ENCODE measurements around a stretch of chr2.

GRCh38 chr2:105037716-105037946, 238 bp upstream of the MRPS9 start:
- PRO-cap, result bidirectional peak, plus-strand start at chr2:105038061, minus-strand start at chr2:105037896

GRCh38 chr2:105107825-105108024, 69.9 kb downstream of the MRPS9 start:
- PRO-cap, result no peak

- PRO-cap, result no peak
Measured at GRCh38 chr2:105356300-105357338, 19.3 kb downstream of the C2orf49 start.

- PRO-cap, result no peak
Measured at GRCh38 chr2:105428514-105429065, 29.7 kb upstream of the FHL2 start.

DNA sequence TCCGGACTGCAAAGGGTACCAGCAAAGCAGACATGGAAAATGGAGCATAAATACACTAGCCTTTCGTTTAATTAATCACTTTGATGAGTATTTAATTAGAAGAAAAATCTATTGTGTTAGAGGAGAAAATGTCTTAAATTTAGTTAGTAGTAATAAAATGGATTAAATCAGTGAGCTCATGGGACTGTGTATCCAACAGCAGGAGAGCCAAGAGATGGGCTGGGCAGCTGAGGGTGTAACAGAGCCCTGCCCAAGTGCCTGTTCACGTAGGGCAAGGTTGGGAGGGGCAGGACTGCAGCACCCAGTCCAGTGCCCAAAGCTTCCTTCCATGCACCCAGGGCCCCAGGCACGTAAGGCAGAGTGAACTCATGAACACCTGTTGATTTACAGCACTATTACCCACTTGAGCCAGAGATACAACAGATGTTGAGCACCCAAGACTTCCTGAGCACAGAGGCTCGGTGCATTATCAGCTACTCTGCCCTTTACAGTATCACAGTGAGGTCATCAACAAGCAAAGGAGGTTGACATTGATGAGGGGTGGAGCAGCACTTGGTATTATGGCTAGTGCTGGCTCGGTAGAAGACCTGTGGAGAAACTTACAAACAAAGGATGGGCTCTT, 50.2 kb upstream of the FHL2 start:
- PRO-cap, result no peak

DNA sequence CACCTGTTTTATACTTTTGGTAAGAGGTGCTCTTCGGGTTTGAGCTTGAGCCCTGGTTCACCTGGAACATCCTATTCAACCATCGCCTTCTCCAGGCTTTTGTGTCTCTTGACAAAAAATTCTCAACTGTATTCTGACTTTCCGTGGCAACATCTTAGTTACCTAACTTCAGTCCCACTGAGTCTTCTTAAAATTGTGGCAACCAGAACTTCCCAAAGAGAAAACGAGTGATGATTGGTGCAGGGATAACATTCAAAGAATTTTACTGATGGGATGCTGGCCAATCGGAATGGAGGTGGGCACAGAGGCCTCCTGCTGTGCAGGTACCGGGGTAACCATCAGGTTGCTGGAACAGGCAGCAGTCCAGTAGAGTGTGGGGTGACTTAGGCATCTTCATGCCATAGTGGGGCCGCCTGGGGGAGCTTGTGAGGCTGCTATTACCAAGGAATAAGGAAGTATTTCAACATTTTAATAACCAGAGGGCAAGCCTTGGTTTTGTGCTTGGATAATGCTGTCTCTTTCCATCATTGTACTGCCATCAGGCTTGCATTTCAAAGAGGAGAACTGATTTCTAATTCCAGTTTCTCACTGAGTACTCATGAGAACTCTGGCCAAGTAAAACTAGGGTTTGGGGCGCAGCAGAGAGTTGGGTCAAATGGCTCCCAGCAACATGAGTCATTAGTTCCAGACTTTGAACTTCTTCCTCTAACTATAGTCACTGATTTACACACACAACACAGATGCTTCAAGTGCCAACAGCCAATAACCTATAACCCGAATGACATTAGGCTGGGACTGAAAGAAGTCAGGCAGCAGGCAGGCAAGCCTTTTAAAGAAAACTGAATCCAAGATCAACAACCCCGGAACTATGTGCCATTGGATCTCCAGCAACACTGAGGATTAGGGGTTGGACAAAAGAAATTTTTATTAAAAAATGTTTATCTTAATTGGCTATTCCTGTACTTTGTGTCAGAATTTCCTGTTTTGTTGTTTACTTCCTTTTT, 56.0 kb upstream of the FHL2 start:
- PRO-cap, result no peak

GRCh38 chr2:105460092-105460908, 61.4 kb upstream of the FHL2 start:
- PRO-cap, result no peak

GRCh38 chr2:105467919-105468917, 69.4 kb upstream of the FHL2 start:
- PRO-cap, result no peak

DNA sequence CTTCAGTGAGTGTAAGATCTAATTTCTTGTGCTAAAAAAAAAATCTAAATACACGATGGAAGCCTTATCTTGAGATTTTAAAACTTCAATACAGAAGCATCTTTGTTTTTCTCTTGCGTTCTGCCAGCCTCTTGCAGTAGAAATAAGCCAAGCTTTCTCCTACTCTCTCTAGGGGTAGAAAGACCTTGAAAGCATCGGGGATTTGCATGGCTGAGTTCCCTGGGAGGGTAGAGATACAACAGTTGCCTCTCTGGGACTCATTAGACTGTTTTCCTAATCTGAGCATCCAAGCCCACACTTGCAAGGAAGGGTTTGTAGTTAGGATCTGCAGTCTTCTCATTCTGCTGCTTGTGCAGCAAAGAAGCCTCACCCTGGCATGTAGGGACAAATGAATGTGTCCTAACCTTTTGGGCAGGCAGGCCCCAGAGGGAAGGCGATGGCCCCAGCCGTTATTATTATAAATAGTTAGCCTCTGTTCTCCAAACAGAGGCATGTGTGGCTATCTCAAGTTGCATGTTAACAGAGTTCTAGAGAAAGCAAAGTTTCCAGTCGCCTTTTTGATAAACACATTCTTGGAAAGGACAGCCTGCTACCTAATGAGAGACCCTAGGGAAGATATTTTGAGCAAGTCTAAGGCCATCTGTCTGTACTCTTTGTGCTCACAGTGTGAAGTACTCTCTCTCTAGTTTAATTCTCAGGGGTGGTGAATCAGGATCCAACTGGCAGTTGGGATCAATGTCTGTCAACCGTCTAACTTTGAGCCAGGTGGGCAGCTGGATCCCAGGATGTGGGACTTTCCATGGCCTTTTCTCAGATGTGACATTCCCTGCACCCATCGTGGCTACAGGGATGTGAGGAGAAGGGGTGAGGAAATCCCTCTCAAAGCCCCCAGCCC, 97.3 kb upstream of the FHL2 start:
- PRO-cap, result no peak

DNA sequence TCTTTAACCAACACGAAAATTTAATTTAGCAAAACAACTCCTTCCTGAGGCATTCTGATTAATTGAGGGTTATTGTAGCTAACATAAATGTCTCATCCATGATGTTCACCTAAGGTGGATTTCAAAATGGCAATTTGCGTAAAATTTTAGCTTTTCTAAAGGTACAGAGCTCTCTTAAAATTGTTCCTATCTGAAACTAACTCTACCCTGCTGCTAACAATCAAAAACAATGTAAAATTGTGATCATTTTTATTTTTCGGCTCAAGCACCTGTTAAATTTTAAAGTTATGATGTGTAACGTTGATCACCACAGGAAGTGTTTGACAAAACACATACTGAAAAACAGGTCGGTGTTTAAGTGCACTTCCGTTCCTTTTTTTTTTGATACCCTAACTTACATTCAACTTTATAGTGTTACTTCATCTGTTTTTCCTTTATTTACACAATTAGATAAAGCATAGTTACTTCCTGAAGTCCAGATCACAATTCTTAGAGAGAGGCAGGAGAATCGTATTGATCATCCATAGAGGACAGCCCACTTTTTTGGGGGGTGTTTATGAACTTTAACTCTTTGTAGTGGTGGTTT, 6.0 kb upstream of the NCK2 start:
- PRO-cap, result no peak

GRCh38 chr2:105750691-105751110, 6.0 kb downstream of the NCK2 start:
- PRO-cap, result no peak

DNA sequence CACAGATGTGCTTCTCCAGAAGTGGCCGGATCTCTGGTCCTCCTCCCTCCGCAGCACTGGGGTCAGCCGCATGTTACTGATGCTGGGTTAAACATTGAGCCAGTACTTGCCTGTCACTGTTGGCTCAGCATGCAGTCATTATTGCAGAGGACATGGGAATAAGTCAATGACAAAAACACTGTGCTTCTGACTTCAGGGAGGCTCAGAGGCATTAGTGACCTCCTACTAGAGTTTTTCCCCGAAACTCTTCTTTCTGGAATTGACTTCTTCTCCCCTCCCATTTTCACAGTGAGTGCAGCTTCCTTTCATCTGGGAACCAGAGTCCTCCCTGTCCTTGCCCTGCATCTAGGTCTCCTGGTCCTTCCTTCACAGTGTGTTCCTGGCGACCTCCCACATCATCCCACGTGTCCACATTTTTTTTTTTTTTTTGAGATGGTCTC, 27.8 kb downstream of the NCK2 start:
- PRO-cap, result no peak

DNA sequence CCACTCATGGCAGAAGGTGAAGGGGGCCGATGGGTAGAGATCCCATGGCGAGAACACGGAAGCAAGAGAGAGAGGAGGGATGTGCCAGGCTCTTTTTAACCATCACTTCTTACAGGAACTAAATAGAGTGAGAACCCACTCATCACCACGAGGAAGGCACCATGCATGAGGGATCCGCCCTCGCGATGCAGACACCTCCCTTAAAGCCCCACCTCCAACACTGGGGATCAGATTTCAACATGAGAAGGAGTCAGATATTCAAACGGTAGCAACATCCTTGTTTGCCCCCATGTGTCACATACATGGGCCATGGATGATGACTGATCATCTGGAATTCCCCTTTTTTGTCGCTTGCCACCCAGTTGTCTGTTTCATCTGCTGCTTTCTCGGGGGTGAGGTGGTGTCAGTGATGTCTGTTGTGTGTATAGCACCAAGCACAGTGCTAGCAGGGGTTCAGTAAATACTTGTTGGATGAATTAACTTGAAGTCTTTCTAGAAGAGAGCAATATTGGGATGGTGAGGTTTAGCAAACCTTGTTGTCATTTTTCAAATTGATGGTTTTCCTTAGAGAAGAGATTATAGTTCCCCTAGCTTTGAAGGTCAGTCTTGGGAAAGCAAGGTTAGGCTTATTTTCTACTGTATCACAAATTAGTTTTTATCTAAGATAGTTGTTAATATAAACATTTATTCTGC, 57.9 kb downstream of the NCK2 start:
- PRO-cap, result no peak

GRCh38 chr2:105820072-105820762, 75.5 kb downstream of the NCK2 start:
- PRO-cap, result no peak

DNA sequence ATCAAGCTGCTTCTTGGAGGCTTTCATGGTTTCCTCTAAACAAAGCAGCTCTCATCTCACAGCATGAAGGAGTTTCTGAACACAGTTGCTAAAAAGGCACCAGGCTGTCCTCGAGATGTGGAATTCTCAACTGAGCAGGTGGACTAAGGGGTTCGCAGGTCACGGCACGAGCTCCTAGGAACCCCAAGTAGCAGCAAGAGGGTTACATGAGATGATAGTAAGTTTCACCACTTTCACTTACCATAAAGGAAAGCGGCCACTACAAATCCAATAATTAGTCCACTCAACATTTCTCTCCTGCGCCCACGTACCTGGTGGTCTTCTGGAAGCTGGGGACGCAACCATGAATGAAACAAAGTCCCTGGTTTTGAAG, 44.9 kb downstream of the ECRG4 start:
- PRO-cap, result no peak

GRCh38 chr2:106384448-106385131, 83.6 kb downstream of the RGPD3 start:
- PRO-cap, result no peak

DNA sequence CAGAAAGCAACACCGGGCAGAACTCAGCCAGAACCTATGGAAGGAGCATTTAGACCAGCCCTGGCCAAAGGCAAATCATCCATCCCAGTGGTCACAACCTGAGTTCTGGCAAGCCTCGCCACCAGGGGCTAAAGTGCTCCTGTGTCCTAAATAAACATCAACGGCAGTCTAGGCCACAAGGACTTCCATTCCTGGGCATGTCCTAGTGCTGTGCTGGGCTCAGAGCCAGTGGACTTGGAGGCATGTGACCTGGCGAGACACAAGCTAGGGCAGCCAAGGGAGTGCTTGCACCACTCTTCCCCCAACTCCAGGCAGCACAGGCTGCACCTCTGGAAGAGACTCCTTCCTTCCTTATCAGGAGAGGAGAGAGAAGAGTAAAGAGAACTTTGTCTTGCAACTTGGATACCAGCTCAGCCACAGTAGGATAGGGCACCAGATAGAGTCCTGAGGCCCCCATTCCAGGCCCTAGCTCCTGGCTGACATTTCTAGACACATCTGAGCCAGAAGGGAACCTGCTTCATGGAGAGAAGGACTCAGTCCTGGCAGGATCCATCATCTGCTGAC, 68.9 kb downstream of the ST6GAL2 start:
- PRO-cap, result no peak

GRCh38 chr2:106885005-106885765, 782 bp downstream of the ST6GAL2 start:
- PRO-cap, result no peak

DNA sequence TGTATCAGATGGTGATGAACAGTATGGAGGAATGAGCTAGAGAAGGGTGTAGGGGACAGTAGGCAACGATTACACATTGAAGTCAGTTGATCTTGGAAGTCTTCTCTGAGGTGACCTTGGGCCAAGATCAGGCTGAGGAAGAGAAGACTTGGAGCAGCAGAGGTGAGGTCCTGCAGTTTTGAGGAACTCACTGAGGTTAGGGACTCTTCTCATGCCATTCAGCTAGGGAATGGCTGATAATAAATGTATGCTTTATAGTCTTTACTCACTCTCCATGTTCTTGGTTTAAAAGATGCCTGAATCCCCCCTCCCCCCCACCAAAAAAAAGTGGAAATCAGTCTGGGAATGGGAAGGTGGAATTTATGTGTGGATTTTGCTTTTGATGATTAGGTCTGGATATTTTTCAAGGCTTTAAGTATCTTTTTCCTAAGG, 39.5 kb downstream of the LIMS1 start:
- PRO-cap, result no peak

DNA sequence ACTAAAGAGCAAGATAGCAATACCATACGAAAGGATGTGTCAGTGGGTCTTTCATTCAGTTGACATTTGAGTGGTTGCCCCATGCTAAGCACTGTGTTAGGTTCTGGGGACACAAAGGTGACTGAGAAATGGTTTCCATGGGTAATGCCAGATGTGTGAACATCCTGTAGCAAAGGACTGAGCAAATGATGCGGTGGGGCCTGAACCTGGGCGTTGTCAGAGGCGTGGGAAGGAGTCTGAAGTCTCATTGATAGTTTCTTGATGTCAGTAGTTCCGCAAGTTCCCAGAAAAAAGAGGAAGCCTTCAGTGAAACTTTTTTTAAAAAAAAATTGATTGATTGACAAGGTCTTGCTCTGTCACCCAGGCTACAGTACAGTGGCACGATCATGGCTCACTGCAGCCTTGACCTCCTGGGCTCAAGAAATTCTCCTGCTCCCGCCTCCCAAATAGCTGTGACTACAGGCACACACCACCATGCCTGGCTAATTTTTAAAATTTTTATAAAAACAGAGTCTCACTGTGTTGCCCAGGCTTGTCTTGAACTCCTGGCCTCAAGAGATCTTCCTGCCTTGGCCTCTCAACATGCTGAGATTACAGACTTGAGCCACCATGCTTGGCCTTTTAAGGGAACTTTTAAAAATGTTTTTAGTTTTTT, 57.0 kb downstream of the LIMS1 start:
- PRO-cap, result no peak

Measured in ureter (tissue), 1 donor.